Mammary epithelial cell (primary cell): ENCODE results near the gene H3-5.

- CAGE, long polyA plus RNA = no peak
- RRBS = no CpG with 5 or more reads among the region's 3 CpGs
Measured at GRCh38 chr12:27781505-27781985, 1.5 kb upstream of the MANSC4 start.

DNA sequence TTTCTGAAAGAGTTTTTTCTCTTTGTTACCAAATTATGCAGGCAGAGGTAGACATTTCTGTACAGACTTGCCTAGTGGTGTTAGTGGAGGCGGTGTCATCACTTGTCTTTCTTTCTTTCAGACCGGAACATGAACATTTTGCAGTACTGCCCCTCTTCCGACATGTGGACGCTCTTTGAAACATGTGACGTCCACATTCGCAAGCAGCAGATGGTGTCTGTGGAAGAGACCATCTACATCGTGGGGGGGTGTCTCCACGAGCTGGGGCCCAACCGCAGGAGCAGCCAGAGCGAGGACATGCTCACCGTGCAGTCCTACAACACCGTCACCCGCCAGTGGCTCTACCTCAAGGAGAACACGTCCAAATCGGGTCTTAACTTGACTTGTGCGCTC, 17.6 kb upstream of the MANSC4 start:
- CAGE, long polyA plus RNA = no peak
- RRBS = no CpG with 5 or more reads among the region's 16 CpGs

DNA sequence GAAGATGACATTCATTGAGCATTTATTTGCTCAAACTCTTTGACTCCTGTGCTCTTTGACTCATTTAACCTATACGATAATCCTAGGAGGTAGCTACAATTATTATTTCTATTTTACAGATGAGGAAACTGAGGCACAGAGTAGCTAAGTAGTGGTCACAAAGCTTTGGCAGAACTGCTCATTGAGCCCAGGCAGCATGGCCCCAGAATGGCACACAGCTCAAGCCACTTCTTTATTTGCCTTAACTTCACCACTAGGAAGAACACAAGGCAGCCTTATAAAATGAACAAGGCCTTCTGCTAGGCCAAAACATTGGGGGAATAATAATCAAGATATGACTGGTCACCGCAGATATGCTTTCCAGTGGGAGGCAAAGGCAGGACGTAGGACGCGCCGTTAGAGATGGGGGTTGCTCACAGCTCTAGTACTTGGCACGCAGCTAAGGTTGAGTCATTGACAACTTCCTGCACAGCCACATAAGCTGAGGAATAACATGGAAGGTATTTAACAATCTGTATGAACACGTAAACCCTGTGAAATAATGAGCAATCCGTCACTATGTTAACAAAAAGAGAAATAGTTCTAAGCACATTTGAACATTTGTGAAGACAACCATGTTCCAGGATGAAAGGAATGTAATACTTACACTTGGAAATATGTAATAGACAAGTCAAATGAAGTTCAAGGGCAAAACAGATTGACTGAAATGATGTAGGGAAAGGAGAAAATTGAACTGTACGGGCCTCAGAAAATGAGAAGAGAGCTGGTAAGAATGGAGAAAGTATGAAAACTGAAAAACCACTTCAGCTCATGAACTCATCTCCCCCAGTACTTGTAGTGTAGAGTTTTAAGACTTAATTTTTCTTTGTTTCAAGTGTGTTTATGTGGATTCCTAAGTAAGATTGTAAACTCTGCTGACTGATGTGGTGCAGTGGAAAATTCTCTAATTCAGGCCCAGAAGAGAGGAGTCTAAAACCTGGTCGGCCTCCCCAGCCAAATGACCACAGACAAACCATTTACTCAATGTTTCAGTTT, 59.5 kb upstream of the CCDC91 start:
- CAGE, long polyA plus RNA = no peak
- RRBS = no CpG with 5 or more reads among the region's 11 CpGs

GRCh38 chr12:28185908-28186290, 4.4 kb upstream of the CCDC91 start:
- CAGE, long polyA plus RNA = no peak
- RRBS = no CpG with 5 or more reads among the region's 1 CpG

DNA sequence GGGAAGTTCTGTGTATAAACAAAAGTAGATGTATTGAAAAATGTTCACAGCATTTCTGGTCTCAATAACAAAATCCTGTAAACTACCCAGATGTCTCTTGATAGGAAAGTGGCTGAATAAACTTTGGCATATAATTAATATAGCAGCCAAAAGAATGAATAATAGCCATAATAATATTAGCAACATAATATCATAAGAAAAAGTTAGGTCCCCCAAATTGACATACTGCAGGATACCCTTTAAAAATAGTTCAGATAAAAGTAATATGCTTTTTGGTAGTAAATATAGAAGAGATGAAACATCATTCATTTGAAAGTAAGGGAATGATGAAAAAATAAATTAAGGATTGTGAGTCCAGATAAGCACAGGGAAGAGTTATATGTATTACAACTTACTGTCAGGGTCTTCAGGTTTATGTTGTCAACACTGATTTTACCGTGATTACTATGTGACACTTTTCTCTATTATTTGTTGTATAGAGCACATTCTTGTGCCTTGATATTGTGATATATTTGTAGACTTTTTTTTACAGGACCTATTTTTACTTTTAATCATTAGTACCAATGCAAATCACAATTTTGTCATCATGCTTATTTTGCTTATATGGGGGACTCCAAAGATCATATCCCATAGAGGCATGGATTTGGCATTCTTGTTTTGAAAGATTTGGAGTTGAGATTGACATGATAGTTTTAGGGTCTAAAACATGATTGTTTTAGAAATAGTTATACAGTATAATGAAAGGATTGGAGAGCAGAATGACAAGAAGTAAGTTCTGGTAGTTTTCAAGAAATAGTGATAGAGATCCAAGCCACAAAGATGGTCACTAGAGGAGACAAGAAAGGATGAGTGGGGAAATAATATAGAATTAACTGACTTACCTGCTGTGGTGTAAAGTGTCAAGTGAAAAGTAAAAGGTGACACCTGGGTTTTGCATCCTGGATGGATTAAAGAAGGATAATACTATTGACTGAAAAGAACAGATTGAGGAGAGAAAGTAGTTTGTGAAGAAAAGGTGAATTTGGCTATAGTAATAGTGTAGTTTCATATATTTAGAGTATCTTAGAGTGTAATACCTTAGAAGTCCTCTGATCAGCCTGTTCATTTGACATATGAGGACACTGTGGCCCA, 56.0 kb downstream of the CCDC91 start:
- CAGE, long polyA plus RNA = no peak
- RRBS = no CpG with 5 or more reads among the region's 1 CpG

GRCh38 chr12:28760136-28760694, 388.9 kb upstream of the FAR2 start:
- CAGE, long polyA plus RNA = no peak
- RRBS = no CpG with 5 or more reads among the region's 30 CpGs

GRCh38 chr12:29380340-29381041, 481 bp downstream of the ERGIC2 start:
- CAGE, long polyA plus RNA = no peak
- RRBS = 2% methylated on average over 15 of the region's 32 CpGs

DNA sequence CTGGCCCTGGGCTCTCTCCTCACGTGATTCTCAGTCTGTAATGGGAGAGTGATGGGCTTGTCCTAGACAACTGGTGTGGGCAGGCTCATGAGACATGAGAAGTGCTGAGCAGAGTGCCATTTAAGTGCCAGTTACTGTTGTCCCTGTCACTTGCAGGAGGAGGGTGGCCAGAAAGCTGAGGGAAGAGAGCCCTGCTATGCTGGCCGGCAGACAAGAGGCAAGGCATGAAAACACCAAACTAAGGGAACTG, 48.6 kb upstream of the OVCH1 start:
- CAGE, long polyA plus RNA = no peak
- RRBS = no CpG with 5 or more reads among the region's 2 CpGs

DNA sequence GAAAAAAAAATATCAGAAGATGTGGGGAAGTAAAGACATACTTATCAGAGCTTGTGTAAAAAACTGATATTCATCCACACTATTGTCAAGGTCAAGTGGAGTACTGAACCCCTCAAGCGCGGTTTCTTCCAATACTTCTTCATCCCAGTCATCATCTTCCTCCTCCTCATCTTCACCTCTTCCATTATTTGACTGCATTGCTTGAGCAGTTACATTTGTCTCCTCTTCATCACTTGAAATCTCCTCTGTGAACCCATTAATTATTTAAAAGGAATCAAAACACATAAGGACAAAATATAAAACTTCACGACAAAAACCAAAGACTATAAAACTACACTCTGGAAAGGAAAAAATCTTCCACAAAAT, 61.6 kb downstream of the IPO8 start:
- CAGE, long polyA plus RNA = no peak
- RRBS = no CpG with 5 or more reads among the region's 3 CpGs

- CAGE, long polyA plus RNA = no peak
- RRBS = no CpG with 5 or more reads among the region's 7 CpGs
Measured at GRCh38 chr12:30945551-30945862, 19.0 kb downstream of the TSPAN11 start.

GRCh38 chr12:31325795-31325972, 266 bp downstream of the SINHCAF start:
- CAGE, long polyA plus RNA = no peak
- RRBS = no CpG with 5 or more reads among the region's 5 CpGs

GRCh38 chr12:31525394-31525713, 65.6 kb downstream of the DENND5B start:
- CAGE, long polyA plus RNA = no peak
- RRBS = no CpG with 5 or more reads among the region's 1 CpG

DNA sequence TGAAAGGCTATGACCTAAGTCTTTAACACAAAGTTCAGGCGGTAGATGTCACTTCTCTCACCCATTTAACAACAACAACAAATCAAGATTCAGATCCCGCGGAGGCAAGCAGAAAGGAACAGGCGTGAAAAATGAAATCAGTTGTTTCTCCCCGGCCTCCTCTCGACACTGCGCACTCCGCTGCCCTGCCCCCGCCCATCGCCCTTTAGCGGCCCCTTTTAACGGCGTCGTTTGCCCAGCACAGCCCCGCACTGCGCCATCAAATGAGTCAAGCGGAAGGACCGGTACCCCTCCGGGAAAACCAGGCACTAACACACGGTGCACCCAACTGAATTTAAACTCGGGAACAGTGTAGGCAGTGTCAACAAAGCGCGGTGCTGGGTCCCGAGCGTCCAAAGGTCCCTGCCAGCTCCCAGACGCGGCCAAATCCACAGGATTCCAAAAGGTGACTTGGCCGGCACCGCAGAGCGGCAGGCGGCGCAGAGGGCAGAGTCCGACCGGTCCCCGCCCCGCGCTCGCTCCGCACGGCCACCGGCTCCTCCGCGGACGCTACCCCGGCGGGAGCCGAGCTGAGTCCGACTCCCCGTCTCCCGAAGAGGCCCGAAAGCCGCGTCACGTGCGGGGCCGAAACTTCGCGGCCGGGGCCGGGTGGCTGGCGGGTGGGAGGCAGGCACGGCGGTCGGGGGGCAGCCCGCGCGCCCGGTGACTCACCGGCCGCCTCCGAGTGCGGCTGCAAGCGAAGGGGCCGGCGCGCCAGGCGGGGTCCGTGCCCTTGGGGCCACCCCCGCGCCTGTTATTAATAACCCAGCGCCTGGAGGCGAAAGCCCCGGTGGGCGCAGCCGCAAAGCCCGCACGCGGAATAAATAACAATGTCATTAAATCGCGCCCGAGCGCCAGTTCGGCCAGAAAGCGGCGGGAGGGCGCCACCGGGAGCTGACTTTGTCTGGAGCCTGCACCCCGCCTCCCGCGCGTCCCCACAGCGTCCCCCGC, 966 bp downstream of the DENND5B start:
- CAGE, long polyA plus RNA = no peak
- RRBS = under 1% methylated on average over 51 of the region's 103 CpGs

DNA sequence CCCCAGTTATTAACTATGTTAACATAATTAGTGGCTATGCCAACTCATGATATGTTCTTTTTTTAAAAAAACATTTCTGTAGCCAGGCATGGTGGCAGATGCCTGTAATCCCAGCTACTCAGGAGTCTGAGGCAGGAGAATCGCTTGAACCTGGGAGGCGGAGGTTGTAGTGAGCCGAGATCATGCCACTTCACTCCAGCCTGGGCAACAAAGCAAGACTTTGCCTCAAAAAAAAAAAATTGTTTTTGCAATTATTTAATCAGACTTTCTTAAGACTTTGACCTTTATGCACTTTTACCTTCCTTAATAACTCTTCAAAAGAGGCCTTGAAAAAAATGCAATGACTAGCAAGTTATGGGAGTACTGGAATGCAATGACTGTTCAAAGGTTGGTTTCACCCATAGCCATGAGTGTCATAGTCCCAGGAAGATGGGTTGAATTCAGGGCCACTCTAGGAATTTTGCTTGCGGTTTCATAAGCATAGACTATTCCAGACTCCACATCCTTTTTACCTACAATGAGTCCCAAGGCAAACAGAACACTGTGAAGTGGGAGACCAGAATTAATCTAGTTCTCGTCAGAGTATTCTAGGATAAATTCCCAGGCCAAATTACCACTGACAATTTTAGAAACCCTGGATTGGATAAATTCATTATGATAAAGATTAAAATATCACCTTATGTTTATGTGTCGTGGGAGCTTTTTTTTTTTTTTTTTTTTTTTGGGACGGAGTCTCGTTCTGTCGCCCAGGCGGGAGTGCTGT, 29.3 kb upstream of the DENND5B start:
- CAGE, long polyA plus RNA = no peak
- RRBS = no CpG with 5 or more reads among the region's 10 CpGs

DNA sequence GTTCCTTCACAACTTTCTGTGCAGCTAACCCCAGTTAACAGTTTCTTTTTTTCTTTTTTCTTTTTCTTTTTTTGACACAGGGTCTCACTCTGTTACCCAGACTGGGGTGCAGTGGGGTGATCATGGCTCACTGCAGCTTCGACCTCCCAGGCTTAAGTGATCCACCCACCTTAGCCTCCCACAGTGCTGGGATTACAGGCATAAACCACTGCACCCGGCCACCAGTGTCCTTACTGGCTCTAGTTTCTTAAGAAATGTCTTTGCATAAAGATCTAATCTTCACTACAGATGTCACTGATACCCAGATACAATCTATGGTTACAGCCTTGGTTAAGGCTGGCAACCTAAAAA, 27.4 kb downstream of the ETFBKMT start:
- CAGE, long polyA plus RNA = no peak
- RRBS = no CpG with 5 or more reads among the region's 2 CpGs

- CAGE, long polyA plus RNA = no peak
- RRBS = no CpG with 5 or more reads among the region's 11 CpGs
Measured at GRCh38 chr12:31732663-31733714, 4.2 kb upstream of the AMN1 start.

- CAGE, long polyA plus RNA = no peak
- RRBS = no CpG with 5 or more reads among the region's 50 CpGs
Measured at GRCh38 chr12:31791628-31792462, at the start of gene H3-5. H3-5 (minus strand) TSS chr12:31792298.

GRCh38 chr12:31832980-31833541, 41.0 kb upstream of the H3-5 start:
- CAGE, long polyA plus RNA = no peak
- RRBS = no CpG with 5 or more reads among the region's 6 CpGs

DNA sequence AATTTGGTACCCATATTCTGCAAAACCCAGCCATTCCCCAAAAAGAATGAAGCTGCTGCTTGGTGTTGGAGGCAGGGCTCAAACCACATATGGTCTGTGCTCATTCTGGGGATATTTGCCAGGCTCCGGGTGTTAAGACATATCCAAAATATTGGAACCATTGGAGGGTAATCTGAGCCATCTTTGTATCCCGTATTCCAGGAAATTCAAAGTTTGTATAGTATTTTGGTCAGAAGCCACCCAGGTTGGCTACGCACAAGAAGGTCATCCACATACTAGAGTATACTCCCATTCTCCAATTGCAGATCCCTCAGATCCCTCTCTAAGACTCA, 18.8 kb upstream of the RESF1 start:
- CAGE, long polyA plus RNA = no peak
- RRBS = no CpG with 5 or more reads among the region's 3 CpGs

DNA sequence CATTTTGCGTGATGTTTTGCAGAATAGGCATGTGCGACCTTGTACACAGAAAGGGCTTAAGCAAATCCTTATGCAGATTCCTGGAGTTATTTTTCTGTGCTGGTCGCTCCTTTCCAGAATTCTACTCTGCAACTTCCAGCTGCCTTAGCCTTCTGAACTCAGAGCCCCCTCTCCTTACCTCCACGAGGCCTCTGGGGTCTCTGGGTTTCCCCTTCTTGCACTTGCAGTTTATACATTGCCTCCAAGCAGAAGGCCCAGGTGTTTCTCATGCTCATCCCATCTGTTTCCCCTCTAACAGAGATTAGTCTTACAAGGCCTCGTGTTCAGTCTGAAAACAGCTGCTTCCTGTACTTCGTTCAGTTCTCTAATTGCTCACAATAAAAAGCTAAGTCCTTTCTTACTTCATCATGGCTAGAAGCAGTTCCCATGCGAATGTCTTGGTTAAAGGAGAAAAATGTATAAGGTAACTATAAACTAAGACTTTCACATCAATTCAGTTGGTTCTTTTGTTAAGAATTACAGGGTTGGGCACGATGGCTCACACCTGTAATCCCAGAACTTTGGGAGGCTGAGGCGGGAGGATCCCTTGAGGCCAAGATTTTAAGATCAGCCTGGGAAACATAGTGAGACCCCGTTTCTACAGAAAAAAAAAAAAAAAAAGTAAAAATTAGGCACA, 134.3 kb upstream of the FGD4 start:
- CAGE, long polyA plus RNA = no peak
- RRBS = no CpG with 5 or more reads among the region's 10 CpGs